Brain (tissue), 1 donor: ENCODE measurements around the genes USP43, GLP2R and MYH1.

GRCh38 chr17:8707867-8708494 lies 36.7 kb downstream of the CCDC42 start:
- RRBS, result no CpG with 5 or more reads among the region's 8 CpGs

GRCh38 chr17:8751692-8752315 lies 6.5 kb downstream of the SPDYE4 start:
- RRBS, result no CpG with 5 or more reads among the region's 7 CpGs

- RRBS, result no CpG with 5 or more reads among the region's 7 CpGs
Measured at GRCh38 chr17:8909834-8910310, 42.4 kb upstream of the PIK3R6 start.

- RRBS, result no CpG with 5 or more reads among the region's 5 CpGs
Measured at GRCh38 chr17:8929748-8930174, 35.7 kb downstream of the PIK3R5 start.

GRCh38 chr17:8964497-8965375 lies 771 bp downstream of the PIK3R5 start:
- RRBS, result 43% methylated on average over 5 of the region's 36 CpGs

DNA sequence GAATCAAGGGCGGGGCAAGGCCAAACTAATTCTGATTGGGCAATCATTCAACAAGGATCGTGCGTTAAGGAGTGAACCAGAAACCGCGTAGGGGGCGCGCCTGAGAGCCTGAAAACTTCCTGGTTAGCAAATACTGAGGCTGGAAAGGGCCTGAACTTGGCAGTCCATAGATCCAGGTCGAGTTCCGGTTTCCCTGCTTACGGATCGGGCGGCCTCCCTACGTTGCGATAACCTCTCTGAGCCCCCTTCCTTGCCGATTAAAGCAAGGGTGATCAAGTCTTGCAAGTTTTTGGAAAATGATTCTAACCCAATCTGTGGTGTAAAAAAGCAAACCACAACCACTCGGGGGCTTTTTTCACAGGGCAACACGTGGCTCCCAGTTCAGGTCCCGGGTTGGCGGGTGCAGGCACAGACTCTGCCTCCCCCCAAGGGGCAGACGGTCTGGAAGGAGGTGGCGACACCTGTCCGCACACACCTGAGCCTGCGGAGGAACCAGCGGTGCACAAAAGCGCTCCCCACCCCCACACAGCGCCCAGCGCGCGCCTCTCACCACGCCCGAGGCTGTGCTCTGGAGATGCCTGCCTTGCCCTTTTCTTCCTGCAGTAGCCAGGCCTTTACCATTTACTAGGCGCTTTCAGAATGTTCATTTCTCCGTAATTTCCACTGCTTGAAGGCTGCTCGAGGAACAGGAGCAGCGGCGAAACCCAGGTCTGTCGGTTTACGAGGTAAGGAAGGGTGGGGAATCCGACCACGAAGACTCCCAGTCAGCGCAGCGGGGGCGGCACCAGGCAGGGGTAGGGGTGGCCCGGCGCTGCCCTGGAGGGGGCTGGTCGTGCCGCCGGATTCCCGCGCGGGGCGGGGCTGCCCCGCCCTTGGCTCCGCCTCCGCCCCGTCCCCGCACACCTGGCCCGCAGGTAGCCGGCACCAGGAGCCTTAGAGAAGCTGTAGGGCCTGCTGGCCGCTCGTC lies at the start of gene USP43:
Gene USP43, plus strand, starts transcription at position 900 of the 967 bp plus-strand sequence.
- RRBS, result 2% methylated on average over 13 of the region's 61 CpGs

DNA sequence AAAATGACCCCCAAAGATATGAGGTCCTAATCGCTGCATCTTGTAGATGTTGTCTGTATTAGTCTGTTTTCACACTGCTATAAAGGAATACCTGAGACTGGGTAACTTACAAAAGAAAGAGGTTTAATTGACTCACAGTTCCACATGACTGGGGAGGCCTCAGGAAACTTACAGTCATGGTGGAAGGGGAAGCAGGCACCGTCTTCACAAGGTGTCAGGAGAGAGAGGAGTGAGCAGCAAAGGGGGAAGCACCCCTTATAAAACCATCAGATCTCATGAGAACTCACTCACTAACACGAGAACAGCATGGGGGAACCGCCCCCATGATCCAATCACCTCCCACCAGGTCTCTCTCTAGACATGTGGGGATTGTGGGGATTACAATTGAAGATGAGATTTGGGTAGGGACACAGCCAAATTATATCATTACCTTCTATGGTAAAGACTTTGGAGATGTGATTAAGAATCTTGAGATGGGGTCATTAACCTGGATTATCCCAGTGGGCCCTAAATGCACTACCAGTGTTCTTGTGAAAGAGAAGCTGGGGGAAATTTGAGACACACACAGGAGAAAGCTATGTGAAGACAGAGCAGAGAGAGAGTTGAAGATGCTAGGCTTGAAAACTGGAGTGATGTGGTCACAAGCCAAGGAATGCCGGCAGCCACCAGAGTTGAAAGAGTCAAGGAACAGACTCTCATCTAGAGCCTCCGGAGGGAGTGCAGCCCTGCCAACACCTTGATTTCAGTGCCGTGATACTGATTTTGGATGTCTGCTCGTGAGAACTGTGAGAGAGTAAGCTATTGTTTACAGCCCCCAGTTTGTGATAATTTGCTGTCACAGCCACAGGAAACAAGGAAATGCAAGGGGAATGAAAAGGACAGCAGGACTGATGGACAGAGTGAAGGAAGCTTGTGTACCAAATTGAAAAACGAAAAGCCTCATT lies 20.2 kb downstream of the USP43 start:
- RRBS, result 100% methylated on average over 1 of the region's 9 CpGs

DNA sequence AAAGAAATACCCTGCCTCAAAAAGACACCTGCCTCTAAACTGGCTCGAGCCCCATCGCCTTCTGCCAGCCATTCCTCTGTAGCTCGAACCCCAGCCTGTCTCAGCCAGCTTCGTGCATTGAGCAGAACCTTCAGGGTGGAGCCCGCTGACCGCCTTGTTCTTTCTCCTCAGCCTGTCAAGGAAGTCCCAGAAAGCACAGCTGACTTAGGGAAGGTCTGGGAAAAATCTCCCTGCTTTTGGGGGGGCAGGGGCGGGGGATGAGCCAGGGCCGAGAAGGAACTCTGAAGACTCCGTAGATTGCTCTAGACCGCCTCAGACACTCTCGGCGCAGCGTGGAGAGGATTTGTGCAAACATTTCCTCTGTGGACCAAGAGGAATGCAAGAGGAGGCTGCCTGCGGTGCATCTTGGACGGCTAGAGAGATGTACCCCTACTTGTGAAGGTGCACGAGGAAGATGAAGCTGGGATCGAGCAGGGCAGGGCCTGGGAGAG lies at the start of gene GLP2R:
Gene GLP2R, plus strand, starts transcription at position 315 of the 491 bp plus-strand sequence.
- RRBS, result no CpG with 5 or more reads among the region's 17 CpGs

DNA sequence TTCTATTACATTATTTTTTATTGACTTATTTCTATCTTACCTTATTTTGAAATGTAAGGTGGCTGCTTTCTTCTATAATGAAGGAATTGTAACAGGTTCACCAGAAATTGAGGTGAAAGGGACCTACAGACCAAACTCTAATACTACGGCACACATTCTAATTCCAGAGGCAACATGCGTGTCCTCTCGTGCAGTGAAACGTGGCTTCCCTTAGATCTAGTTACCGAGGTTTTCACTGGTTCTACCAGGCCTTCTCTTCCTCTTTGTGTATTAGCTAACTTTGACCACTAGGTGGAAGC lies 19.5 kb upstream of the RCVRN start:
- RRBS, result no CpG with 5 or more reads among the region's 5 CpGs

DNA sequence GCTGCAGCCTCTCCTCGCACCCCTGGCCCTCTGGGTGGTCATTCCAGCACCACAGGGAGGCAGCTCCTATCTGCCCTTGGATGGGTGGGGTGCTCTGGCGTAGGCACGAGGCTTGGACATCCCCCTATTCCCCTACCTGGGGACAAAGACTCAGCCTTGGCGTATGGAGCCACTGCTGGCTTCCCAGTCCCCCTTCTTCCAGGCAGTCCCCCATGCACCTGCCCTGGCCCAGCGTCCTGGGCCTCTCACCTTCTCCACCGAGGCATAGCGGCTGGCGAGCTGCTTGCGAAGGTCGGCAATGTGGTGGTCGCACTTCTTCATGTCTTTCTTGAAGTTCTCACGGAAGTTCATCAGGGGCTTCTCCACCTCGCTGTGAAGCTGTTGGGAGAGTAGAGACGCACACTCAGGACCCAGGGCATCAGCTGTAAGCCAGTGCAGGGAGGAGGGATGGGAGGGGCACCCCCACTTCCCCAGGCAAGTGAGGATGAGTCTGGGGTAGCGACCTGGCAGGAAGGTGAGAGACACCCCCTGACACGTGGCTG lies 21.4 kb upstream of the RCVRN start:
- RRBS, result no CpG with 5 or more reads among the region's 16 CpGs

- RRBS, result no CpG with 5 or more reads among the region's 19 CpGs
Measured at GRCh38 chr17:10036016-10037385, 131.4 kb upstream of the RCVRN start.

GRCh38 chr17:10051248-10051606 lies 146.2 kb upstream of the RCVRN start:
- RRBS, result no CpG with 5 or more reads among the region's 10 CpGs

GRCh38 chr17:10127130-10127586 lies 71.2 kb downstream of the GAS7 start:
- RRBS, result no CpG with 5 or more reads among the region's 9 CpGs

DNA sequence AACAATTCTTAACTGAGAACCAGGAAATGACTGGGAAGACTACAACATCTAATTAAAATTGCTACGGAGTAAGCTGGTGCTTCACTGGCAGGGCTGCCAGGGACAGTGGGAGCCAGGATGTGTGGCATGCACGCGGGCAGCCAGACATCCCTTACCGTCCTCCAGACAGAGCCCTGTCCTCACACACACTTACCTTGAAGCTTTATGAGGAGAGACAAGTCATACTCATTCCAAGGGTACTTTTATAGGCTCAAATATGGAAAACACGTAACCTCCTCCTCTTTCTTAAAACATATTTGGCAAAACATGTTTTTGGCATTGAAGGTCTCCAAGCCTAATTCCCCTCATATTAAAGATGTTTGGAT lies at the start of gene MYH1:
Gene MYH1, minus strand, starts transcription at position 216 of the 365 bp plus-strand sequence.
- RRBS, result no CpG with 5 or more reads among the region's 5 CpGs

DNA sequence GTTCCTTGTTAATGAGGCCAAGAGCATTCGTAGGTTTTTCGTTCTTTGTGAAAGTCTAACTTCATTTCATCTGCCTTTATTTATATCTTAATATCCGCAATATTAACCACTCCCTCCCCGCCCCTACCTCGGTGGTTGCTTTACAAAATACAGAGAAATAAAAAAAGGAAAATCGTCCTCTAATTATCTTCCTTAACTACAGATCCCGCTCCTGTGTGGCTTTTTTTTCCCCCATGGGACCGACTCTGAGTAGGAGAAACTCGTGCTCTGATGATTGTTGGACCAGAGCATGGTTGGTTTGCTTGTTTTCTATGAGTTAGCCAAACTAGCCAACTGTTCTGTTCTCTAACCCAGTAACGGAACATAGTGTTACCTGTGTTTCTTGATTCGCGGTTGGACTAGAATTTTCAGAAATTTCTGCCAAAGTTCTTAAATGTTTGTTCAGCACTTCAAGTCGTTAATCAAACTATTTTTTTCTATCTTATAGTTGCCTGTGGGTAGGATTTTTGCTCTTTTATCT lies 993 bp downstream of the ADPRM start:
- RRBS, result no CpG with 5 or more reads among the region's 13 CpGs

DNA sequence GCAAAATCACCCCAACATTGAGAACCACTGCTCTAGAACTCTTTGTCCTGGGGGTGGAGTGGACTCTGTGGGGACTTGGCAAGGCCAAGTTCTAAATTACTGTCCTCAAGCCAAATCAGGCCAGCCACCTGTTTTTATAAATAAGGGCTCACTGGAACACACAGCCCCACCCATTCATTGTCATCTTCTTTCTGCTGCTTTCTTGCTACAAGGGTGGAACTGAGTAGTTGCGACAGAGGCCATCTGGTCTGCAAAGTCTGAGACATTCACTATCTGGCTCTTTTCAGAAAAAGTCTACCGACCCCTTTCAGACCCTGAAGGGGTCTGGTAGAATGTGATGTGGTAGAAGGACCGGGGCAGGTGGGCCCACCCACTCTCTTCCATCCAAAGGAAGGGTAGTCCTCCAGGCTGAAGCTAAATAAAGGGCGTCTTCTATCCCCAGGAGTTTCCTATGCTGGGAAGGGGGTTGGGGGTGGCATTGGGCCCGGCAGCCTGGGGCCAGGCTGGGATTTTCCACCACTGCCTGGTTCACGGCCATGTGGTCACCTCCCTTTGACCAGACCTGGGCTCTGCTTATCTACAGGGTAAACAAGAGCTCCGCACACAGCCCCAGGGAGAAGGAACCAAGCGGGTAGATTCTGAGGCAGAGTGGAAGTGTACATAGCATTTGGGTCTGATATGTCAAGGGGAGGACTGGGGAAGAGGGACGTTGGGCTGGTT lies 27.0 kb upstream of the TMEM220 start:
- RRBS, result 100% methylated on average over 1 of the region's 9 CpGs

- RRBS, result no CpG with 5 or more reads among the region's 15 CpGs
Measured at GRCh38 chr17:10791687-10792564, 12.0 kb downstream of the TMEM238L start.

GRCh38 chr17:10814006-10814530 lies 10.2 kb upstream of the TMEM238L start:
- RRBS, result no CpG with 5 or more reads among the region's 2 CpGs

DNA sequence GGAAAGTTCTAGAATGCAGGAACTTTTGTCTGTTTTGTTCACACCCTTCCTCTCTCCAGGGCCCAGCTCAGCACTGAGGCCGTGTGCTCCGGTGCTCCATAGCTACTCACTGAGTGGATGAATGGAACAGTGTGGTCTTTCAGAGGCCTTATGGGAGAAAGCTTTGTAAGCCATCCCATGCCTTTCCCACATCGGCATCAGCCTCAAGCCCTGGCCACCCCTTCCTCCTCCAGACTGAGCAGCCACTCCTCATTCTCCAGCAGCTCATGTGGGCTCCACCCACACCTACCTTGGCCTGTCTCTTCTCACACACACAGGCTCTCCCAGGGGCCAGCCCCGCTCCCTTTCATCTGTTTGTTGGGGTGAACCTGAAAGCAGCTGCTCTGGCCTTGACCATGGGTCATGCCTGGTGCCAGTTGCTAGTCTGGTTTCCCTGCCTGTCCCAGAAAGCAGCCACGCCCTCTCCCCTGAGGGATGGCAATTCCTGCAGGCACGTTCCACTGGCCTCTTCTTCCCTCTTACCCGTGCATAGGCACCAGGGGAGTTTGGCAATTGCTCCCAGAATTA lies 11.3 kb upstream of the TMEM238L start:
- RRBS, result no CpG with 5 or more reads among the region's 7 CpGs

DNA sequence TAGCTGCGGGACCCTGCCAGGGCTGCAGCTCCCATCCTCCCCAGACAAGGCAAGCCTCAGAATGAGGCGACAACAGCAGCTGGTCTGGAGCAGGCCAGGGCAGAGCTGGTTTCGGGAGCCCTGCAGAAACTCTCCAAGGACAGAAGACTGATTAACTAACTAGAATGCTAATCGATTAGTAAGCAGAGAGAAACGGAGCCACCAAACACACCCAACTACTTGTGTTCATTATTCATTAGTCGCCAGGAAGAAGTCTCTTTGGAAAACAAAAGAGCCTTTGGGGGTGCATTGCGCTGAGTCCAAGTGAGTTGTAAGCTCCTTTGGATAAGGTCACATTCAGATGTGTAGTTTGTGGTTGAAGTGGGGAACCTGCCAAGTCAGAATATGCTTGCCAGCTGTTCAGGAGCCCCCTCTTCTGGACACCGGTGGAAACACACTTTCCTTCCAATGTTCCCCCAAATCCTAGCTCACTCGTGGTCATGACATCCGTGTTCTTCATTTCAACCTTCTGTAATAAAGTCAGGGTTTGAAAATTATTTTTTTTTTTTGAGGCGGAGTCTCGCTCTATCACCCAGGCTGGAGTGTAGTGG lies 47.2 kb upstream of the ARHGAP44 start:
- RRBS, result no CpG with 5 or more reads among the region's 12 CpGs